Measurements from ENCODE around the genes SFXN5, ACTG2, RTKN, LBX2 and DOK1.

DNA sequence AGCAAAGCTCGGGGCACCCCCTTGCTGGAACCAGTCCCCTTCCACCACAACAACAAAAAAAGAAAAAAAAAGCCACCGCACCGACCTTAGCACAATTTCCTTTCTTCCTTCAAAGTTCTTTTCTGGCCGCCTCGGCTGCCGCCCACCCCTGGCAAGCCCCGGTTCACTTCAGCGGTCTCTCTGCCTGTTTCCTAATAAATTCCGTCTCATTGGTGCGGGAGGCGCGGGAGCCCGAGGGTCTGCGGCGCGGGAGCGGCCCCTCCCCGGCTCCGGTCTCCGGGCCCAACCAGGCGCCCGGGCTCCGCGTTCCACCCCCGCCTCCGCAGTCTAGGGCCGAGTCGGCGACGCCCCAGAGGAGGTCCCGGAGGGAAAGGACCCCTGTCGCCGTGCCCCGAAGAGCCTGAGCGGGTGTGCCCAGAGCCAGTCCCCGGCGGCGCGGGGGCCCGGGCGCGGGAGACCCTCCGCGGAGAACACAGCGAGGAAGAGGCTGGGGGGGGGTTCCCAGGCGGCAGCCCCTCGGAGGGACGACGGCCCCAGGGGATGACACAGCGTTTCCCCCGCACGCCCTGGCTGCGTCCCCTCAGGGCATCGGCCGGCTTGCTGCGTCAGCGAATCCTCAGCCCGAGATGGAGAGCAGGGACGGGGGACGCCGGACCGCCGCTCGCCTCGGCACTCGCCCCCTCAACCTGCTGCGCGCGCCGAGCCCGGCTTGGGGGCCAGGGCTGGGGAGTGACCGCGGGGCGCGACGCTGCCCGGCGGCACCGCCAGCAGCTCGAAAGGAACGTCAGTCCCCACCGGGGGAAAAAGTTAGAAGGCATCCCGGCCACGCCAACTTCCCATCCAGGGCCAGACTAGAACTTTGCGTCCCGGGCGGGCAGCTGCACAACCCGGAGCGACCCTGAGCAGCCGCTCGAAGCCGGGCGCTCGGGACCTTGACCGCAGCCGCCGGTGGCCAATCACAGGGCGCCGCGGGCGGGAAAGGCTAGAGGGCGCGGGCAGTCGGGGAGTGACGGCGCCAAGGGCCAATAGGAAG lies 821 bp downstream of the SFXN5 start:
- CAGE, long polyA plus RNA: no peak
- RRBS: 2% methylated on average over 51 of the region's 106 CpGs

- CAGE, long polyA plus RNA: start-site peak on the minus strand at chr2:73071705-73071737, 127 and 100 reads in 2 replicates
- RRBS: no CpG with 5 or more reads among the region's 47 CpGs
These were observed at the start of gene SFXN5 for GRCh38 chr2:73071579-73072070. TSS of gene SFXN5 (minus strand) at chr2:73071712.

GRCh38 chr2:73075210-73075810 lies 3.8 kb upstream of the SFXN5 start:
- CAGE, long polyA plus RNA: no peak
- RRBS: 85% methylated on average over 4 of the region's 18 CpGs

- CAGE, long polyA plus RNA: no peak
- RRBS: no CpG with 5 or more reads among the region's 5 CpGs
These were observed 1.7 kb downstream of the NAT8 start for GRCh38 chr2:73640188-73641175.

DNA sequence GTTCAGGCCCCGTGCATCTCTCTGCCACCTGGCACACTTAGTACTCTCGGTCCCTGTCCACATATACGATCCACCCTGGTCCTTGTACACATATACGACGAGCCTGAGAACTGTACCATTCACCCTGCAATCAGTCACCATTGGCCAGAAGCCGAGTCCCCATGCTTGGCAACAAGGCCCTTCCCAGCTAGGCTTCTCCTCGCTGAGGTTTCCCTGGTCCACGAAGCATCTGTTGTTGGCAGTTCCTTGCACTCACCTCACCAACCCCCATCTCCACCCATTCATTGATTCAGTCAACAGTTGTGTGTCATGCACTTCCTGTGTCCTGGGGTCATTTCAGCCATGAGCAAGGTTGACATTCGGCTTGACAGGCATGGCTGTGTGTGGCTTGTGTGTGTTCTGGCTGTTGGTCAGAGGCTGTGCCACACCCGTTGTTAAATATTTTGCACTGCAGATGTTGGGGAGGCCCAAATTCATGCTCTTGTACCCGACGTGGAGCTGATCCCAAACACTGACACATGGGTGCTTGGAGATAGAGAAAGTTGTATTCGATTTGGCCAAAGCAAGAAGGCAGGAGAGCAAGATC lies 489 bp upstream of the NAT8 start:
- CAGE, long polyA plus RNA: no peak
- RRBS: no CpG with 5 or more reads among the region's 13 CpGs

DNA sequence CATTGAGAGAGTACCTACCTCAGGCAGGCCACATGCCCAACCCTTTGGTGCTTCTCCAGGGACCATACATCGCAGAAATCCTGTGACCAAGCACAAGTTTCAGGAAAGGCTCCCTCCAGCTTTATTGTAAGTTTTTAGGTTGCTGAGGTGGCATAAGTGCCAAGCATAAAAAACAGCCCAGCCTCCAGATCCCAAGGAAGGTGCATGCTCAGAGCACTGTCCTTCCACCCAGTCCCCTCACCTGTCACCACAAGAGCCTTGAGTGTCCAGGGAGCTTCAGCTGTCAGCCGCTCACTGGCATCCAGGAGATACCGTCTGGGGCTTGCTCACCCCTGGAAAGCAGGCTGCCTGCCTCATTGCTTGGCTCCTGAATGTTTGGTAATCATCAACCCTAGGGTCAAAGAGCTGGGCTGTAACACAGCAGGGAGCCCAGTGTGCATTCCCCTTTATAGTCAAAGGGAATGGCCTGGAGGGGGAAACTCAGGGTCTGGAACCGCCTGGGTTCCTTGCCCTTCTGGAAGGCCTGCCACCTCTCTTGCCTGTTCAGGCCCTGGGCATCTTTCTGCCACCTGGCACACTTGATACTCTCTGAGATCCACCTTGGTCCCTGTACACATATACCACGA lies 35.3 kb downstream of the TPRKB start:
- CAGE, long polyA plus RNA: no peak
- RRBS: no CpG with 5 or more reads among the region's 5 CpGs

- CAGE, long polyA plus RNA: no peak
- RRBS: no CpG with 5 or more reads among the region's 4 CpGs
These were observed 10.9 kb downstream of the STAMBP start for GRCh38 chr2:73839549-73840103.

- CAGE, long polyA plus RNA: no peak
- RRBS: no CpG with 5 or more reads among the region's 20 CpGs
These were observed at the start of gene ACTG2 for GRCh38 chr2:73892432-73893394. TSS of gene ACTG2 (plus strand) at chr2:73893008.

GRCh38 chr2:73951307-73951868 lies 24.7 kb downstream of the DGUOK start:
- CAGE, long polyA plus RNA: no peak
- RRBS: no CpG with 5 or more reads among the region's 5 CpGs

DNA sequence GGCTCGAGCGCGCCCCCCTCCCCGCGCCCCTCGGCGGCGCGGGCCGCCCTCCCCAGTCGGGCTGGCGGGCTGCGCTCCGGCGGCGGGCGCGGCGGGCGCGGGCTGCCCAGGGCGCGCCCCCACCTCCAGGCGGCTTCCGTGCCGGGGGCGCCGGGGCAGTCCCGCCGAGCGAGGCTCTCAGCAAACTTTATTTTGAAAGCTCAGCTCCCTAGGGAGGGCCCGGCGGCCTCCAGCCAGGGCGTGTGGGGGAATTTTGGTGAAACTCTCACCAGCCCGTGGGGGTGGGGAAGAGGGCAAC lies 674 bp downstream of the TET3 start:
- CAGE, long polyA plus RNA: no peak
- RRBS: under 1% methylated on average over 27 of the region's 35 CpGs

GRCh38 chr2:74003906-74004391 lies 19.2 kb downstream of the TET3 start:
- CAGE, long polyA plus RNA: no peak
- RRBS: no CpG with 5 or more reads among the region's 8 CpGs

DNA sequence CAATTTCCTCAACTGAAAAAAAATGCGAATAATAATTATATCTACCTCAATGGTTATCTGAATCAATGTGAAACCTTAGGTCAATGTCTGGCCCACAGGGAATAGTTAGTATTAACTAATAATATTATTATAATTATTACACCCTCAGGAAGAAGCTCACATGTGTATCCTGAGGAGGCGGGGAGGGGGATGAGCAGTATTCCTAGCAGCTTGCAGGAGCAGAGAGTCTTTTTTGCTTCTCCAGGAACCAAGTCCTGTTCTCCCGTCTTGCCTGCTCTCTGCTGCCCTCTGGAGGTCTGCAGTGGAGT lies 8.5 kb downstream of the SLC4A5 start:
- CAGE, long polyA plus RNA: no peak
- RRBS: no CpG with 5 or more reads among the region's 3 CpGs

DNA sequence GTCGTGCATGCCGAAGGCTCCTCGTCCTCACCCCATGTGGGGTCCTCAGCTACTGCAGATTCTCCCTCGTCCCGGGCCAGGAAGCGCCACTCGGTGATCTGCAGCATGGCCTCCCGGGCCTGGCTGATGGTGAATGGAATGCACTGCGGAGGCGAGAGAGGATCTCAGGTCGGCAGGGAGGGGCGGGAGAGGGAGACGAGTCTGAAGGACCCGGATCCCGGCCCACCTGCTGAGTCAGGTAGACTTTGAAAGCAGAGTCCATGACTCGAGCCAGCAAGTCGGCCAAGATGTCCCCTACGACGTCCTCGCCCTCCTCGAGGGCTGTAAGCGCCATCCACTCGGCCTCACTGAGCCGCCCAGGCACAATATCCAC lies 5.6 kb downstream of the C2orf81 start:
- CAGE, long polyA plus RNA: no peak
- RRBS: 42% methylated on average over 5 of the region's 24 CpGs

GRCh38 chr2:74429450-74430582 lies 8.3 kb downstream of the WDR54 start:
- CAGE, long polyA plus RNA: no peak
- RRBS: 94% methylated on average over 1 of the region's 21 CpGs

DNA sequence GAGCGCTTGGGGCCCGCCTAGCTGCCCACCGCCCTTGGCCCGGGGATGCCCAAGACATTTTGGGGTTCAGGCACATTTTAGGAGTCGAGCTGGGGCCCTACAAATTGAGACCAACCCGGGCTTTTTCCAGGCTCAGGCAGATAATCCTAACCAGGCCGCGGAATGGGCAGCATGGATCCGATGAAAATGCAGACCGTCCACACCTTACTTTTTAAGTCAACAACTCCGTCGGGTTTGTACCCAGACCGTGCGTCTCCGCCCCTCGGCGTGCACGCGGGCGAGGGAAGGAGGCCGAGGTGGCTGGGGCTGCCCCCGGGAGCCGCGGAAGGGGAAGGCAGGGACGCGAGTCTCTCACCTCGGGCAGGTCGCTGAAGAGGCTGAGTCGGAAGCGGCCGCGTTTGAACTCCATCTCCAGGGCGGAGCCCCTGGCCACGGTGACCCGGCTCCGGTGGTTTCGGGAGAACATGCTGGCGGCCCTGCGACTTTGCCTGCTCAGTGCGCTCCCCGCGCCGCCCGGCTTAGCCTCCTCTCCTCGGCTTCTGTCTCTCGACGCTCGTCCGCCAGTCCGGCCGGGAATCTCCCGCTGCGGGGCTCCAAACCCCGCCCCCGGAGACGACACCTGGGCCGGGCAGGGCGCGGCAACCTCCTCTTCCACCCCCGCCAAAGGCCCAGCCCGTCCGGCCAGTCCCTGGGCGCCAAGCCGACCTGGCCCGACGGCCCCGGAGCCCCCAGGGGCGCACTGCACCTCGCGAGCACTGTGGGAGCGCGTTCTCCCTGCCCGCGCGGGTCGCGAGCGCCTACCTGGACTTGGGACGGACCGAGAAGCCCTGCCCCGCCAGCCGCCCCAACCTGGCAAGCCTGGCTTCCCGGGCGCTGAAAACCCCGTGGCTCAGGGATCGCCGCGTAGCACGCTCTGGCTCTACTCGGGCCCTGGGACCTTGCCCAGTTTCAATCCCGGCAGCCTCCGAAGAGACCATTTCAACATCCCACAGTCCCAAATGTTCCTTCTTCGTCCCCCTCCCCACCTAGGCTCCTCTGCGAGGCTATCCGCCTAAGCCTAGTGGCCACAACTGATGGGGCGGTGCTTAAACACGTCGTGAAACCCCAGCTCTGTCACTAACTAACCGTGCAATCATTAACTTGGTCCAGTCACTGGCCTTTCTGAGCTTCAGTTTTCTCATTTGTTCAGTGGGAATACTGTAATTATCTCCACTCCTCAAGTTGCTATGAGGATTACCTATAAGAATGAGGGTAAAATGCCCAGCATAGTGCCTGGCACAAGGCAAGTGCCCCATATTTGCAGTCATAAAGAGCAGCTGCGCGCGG lies at the start of gene RTKN:
RTKN (minus strand) TSS at position 587 of the 1,326 bp plus-strand sequence.
- CAGE, long polyA plus RNA: no peak
- RRBS: 34% methylated on average over 45 of the region's 102 CpGs

- CAGE, long polyA plus RNA: no peak
- RRBS: 7% methylated on average over 22 of the region's 80 CpGs
These were observed 1.4 kb downstream of the LBX2 start for GRCh38 chr2:74497621-74498779.

DNA sequence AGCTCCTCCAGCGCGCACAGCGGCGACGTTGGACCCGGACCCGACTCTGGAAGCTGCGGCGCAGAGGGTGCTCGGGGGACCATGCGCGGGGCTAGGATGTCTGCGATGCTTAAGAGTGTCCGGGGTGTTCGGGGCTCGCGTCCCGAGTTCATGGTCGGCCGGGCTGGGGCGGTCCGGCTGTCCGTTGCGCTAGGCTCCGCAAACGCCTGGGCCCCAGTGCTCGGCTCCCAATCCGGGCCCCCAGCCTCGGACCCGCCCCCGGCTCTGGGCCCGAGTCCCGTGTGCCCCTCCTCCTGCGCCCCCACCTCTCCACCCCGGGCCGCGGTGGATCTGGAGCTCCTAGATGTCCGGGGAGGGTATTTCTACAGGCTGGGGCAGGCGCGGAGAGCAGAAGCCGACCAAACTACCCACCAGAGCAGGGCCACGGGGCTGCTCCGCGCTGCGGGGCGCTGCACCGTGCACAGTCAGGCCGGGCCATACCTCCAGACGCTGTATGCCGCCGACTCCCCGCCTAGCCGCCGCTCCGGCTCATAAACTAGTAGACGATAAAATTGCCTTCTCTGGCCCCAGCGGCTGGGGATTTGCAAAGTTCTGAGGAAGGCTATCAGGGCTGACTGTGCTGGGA lies at the start of gene LBX2:
LBX2 (minus strand) TSS at position 218 of the 625 bp plus-strand sequence.
- CAGE, long polyA plus RNA: no peak
- RRBS: 7% methylated on average over 45 of the region's 57 CpGs

- CAGE, long polyA plus RNA: no peak
- RRBS: no CpG with 5 or more reads among the region's 7 CpGs
These were observed 10.4 kb downstream of the HTRA2 start for GRCh38 chr2:74540116-74540484.

- CAGE, long polyA plus RNA: no peak
- RRBS: no CpG with 5 or more reads among the region's 9 CpGs
These were observed 5.6 kb downstream of the LOXL3 start for GRCh38 chr2:74548203-74548559.

GRCh38 chr2:74553868-74554930 lies at the start of gene DOK1:
TSS of gene DOK1 (plus strand) at chr2:74554720.
- CAGE, long polyA plus RNA: start-site peak on the plus strand at chr2:74554704-74554814, 1,893 and 1,598 reads in 2 replicates
- RRBS: 3% methylated on average over 41 of the region's 81 CpGs

Data from osteoblast (primary cell).